ENCODE measurements around the genes C1GALT1C1L, LRPPRC, CAMKMT and SIX3.

- RRBS = 1% methylated on average over 22 of the region's 44 CpGs
Observed at GRCh38 chr2:43225407-43225823, 991 bp downstream of the ZFP36L2 start.

DNA sequence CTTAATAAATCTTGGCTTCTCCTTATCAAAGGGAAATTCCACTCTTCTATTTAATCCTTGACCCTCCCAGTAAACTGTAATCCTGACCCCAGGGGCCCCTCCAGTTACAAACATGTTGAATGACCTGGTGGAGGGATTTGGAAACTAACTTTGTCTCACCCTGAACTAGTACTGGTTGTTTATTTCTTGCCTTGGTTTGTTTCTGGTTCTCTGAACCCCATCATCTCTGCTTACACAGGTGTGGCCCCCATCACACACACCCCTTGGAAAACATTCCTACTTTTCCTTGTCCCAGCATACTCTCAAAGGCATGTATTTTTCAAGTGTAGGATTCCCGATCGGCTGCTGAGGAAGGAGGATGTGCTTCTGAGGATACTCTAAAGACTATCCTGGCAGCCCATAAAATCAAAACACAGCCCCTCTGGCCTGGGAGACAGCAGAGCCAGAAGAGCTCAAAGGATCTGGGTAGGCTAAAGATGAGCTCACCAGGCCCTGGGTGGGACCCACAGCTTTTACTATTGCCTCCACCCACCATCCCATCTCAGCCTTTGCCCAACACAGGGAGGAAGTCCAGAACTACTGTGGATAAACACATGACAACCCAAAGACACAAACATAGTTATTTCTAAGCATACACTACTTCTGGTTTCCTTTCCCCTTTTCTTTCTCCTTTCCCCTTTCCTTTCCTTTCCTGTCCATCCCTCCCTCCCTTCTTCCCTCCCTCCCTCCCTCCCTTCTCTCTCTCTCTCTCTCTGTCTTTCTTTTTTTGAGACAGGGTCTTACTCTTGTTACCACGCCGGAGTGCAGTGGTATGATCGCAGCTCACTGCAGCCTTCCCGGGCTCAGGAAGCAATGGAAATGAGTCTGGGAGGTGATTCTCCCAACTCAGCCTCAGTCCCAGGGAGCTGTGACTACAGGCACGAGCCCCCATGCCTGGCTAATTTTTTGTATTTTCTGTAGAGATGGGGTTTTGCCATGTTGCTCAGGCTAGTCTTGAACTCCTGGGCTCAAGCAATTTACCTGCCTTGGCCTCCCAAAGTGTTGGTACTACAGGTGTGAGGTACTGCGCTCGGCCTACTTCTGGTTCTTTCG lies 79.2 kb upstream of the ZFP36L2 start:
- RRBS = no CpG with 5 or more reads among the region's 10 CpGs

GRCh38 chr2:43455023-43456250 lies 140.4 kb downstream of the THADA start:
- RRBS = no CpG with 5 or more reads among the region's 10 CpGs

- RRBS = no CpG with 5 or more reads among the region's 28 CpGs
Observed at GRCh38 chr2:43676195-43676868, at the start of gene C1GALT1C1L. Gene C1GALT1C1L (minus strand): TSS chr2:43676429.

DNA sequence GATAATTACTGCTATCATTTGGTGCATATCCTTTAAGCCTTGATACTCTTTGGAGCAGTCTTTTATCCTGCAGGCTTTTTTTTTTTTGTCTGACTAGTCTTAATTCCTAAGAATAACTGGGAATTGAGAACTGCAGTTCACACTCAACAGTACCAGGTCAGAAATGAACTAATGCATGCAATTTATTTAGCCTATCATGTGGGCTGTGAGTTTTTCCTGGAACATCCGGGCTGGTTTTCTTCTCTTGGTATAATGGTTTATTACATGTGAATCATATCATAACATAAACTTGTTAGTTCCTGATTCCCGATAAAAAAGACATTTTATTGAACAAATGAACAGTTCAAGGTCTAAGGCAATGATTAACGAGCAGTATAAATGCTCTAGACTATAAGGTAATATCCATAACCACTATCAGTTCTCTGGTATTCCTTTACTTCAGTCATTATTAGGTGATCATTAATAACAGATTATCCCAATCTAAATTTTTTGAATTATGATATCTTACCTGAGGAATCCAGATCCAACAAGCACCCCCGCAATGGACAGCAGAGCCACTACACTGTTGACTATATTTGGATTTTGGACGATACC lies 19.1 kb downstream of the ABCG5 start:
- RRBS = no CpG with 5 or more reads among the region's 5 CpGs

DNA sequence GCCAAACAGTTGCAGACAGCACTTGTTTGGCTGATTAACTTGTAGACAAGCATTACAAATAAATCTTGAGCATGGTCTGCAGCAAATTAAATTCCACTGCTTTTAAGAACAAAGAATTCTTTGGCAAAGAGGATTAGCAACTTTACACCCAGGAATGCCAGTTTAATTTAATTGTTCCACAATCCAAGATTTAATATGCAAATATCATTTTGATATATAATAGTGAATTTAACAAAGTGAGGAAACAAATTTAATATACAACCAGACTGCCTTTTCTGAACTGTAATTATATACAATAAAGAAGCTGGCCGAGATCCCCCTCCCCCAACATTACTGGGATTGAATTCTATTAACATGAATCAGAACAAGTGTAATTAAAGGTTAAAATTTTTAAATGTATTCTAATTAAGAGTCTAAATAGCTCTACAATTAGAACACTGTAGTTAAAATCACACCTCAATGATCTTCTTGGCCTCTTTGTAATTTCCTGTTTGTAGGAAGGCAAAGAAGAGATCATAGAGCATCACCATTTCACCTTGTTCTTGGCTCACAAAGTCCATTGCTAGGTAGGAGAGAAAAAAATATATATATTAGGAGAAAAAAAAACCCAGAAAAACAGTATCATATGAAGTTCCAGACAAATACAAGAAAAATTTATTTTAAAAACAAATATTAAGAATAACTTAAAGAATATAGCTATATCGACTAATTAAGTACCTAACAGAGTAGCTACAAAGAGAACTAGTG lies 61.9 kb downstream of the LRPPRC start:
- RRBS = no CpG with 5 or more reads among the region's 2 CpGs

- RRBS = 2% methylated on average over 15 of the region's 34 CpGs
Observed at GRCh38 chr2:43995773-43996100, at the start of gene LRPPRC. Gene LRPPRC (minus strand): TSS chr2:43995989.

GRCh38 chr2:44083022-44083618 lies 85.6 kb upstream of the PPM1B start:
- RRBS = no CpG with 5 or more reads among the region's 6 CpGs

DNA sequence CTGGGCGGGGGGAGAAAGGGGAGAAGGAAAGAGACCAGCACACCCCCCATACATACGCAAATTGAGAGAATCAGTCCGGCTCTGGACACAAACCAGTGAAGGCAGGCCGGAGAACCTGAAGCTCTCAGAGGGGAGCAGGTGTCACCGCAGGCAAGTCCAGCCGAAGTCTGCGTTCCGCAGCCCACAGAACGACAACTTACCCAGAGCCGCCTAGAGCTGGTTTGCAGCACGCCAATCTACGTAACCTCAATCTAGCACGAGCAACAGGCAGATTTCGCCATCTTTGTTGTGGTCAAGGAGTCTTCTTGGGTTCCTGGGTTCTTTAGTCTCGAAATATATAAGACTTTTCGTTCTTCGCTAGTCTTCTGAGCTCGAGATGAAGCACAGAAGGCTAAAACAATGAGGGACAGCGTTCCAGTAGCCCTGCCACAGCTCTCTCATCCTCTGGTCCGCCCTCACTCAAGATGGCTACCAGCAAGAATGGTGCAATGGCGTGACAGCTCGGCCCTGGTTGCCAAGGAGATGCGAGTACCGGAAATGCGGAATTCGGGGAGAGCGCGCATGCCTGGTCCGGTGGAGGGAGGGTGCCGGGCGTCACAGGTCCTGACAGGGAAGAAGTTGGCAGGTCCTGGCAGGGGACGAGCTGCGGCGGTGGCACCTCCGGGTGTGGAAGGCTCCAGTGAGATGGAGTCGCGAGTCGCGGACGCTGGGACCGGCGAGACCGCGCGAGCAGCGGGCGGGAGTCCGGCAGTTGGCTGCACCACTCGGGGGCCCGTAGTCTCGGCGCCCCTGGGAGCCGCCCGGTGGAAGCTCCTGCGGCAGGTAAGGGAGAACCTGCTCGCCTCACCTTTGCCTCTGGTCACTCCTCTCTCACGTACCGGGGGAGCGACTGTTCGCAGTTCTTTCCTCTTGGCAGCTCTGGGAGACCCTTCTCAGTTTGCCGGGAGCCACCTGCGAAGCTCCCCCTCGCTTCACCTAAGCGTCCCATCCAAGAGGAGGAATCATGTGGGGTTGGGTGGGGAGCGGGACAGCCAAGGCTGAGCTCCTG lies at the start of gene CAMKMT:
Gene CAMKMT, plus strand, starts transcription at position 624 of the 1,048 bp plus-strand sequence.
- RRBS = 1% methylated on average over 31 of the region's 65 CpGs

- RRBS = no CpG with 5 or more reads among the region's 1 CpG
Observed at GRCh38 chr2:44468351-44469043, 106.8 kb downstream of the CAMKMT start.

GRCh38 chr2:44778272-44779346 lies 162.9 kb upstream of the SIX3 start:
- RRBS = no CpG with 5 or more reads among the region's 29 CpGs

GRCh38 chr2:44941678-44942444 lies at the start of gene SIX3:
Gene SIX3 (plus strand): TSS chr2:44941702.
- RRBS = 12% methylated on average over 4 of the region's 57 CpGs

- RRBS = 67% methylated on average over 12 of the region's 39 CpGs
Observed at GRCh38 chr2:44949599-44950172, 8.2 kb downstream of the SIX3 start.

GRCh38 chr2:45684510-45685406 lies 33.3 kb downstream of the PRKCE start:
- RRBS = no CpG with 5 or more reads among the region's 8 CpGs

- RRBS = no CpG with 5 or more reads among the region's 7 CpGs
Observed at GRCh38 chr2:45872064-45872858, 220.8 kb downstream of the PRKCE start.

DNA sequence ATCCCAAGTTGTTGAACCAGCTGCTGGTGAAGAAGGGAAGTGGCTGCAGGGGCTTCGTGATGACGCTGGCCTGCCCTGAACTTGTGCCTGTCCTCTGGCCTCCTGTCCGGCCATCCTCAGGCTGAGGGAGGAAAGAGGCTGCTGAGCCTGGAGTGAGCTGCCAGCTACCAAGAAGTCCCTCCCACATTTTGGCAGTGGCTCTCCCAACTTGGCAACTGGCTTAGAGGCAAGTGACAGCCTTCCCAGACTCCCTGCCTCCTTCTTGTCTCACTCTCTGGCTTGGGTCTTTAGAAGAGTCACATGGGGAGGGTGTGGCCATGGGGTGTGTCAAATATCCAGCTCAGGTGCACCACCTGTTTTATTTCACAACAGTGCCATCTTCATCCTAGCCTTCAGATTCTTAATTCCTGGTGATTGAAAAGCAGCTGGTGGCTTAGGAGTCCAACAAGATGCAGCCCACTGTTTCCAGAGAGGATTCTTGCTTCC lies 222.9 kb downstream of the PRKCE start:
- RRBS = no CpG with 5 or more reads among the region's 3 CpGs

DNA sequence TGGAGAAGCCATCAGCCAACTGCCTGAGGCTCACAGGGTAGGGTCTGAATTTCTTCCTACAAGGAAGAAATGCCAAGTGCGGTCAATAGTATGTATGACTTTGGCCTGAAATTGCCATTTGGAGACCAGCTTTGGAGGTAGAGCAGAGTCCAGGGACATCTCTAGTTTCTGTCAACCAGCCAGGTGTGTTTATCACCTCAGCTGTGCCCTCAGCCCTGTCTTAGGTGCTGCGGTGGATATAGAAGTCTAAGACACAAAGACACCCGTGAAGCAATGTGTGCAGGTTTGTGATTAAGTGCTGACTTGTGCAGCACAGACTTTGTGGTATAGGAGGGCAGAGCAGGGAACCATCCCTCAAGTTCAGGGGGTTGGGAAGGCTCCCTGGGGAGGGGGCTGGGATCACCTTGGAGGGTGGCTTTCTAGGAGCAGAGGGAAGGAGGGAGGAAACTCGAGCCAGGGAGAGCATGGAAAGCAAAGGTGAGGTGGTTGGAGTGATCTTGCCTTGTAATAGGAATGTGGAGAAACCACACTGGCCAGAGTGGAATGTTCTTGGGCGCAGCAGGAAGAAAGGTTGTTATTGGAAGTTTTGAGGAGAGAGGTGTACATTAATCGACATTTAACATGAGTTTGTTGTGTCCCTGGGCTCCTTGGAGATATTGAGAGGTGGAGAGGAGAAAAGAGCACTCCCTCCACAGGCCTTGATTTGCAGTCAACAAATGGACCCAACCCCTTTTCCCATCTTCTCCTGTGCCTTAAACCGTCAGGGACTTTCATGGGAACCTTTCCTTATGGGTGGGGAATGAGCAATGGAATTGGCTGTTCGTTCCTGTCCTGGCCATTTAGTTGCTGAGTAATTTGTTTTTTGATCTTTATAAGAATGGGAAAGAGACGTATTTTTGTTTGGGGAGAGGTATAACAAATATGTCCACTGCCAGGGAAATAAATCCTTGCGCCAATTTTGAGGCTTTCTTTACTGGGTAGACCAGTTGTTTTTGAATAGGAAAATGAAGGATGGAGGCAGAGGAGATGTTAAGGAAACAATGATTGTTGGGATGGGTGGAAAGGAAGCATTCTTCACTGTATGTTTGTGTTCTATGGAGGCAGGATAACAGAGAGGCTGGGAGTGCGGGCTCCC lies 272.3 kb downstream of the PRKCE start:
- RRBS = no CpG with 5 or more reads among the region's 11 CpGs

GRCh38 chr2:45938775-45939677 lies 287.6 kb downstream of the PRKCE start:
- RRBS = no CpG with 5 or more reads among the region's 17 CpGs

GRCh38 chr2:46029237-46030358 lies 267.6 kb upstream of the EPAS1 start:
- RRBS = no CpG with 5 or more reads among the region's 8 CpGs

GRCh38 chr2:46119436-46119910 lies 177.7 kb upstream of the EPAS1 start:
- RRBS = no CpG with 5 or more reads among the region's 5 CpGs